Frontal cortex (tissue), 2 donors: ENCODE measurements around a stretch of chr7.

DNA sequence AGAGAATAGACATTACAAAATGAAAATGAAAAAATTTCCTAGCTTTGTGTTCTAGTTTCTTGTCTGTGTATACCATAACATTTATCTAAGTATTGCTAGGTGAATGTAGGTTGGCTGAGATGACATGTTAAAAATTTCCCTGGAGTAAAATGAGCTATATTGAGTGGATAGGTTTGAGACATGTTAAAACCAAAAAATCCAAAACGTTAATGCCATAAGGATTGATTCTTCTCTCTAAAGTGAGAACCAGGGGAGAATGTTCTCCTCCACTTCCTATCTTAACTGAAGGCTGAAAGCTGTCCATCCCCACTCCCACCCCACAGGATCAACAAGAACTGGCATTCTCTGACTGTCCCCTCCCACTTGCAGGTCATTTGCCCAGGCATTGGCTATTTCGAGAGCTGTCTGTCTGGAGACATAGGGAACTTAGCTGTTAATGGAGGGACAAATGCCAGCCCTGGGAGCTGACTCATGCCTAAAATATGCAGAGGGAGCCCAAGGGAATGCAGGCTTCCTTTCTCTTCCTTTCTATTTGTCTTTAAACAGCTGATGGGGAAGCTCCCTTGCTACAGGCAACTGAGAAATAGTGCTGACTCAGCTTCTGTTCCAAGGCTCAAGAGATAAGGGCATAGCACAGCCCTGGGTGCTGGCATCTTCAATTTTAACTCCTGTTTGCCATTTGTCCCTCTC, 83.0 kb upstream of the C1GALT1 start:
- RAMPAGE, long total RNA, result no peak

DNA sequence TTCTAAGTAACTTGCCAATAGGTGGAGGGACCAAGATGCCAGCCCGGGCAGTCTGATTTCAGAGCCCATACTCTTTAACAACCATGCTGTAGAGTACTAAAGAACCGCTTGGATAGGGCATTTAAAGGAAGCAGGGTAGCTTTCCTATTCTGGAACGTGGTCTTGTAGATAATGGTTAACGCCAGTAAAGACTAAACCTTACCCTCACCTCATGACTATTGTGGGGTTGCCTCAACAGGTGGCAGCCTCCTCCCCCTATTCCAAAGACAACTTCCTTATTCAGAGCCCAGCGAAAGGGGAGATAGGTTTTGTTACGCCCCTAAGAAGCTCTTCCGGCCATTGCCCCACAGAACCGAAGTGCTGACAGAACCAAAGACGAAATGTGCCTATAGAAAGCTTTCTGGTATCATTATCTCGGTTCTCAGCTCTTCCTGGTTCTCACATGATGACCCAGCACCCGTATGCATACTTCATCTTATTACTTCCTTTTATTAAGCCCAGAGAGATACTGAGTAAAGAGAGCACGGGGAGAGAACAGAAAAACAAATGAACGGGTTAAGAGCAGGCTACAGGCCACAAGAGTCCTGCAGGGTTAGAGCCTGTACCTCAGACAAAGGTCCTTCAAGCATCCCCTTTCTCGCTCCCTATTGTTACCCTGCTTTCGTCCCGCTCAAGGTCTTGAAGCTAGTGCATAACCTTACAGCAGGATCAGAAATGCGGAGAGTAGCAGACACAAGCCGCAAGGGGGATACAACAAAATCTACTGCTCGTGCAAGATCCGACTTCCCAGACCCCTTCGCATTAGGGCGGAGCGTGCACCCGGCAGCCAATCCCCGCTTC, 502 bp upstream of the C1GALT1 start:
- RAMPAGE, long total RNA, result no peak

DNA sequence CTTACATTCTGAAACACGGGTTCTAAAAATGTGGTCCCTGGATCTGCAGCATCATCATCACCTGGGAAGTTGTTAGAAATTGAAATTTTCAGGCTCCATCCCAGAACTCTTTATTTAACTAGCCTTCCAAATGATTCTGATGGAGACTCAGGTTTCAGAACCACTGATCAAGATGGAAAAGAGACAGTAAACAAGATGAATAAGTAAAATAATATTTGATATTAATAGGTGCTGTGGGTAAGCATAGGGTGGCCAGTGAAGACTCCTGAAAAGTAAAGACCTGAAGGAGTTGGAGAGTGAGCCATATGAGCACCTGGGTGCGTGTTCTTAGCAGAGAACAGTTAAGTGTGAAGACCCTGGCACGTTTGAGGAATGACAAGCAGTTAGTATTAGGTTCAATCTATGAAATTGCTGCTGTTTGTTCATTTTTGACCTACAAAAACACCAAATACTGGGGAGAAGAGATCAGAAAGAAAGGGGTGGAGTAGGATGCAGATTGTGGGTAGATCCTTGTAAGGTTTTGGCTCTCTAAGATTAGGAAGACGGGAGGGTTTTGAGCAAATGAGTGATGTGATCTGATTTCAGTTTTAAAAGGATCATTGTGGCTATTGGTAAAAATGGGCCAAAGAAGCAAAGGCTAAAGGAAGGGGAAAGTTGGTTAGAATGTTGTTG, 4.2 kb downstream of the C1GALT1 start:
- RAMPAGE, long total RNA, result no peak

DNA sequence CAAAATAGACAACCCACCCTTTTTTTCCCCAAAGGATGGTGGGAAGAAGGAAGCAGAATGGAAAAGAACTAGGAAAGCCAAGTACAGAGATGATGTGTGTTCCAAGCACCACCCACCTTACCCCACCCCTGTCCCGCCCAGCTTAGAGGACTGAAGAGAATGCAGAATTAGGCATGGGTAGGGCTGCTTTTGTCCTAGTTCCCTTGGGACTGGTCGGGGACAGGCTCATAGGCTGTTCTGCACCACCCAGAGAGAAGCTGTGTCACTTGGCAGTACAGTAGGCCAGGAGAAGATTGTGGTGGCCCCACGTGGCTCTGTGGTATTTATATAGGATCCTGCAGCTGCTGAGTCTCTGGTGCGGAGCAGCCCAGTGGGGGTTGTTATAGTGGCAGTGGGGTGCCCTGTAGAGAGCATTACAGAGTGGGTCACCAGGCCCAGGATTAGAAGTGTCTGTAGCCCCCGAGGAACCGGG, 88.7 kb downstream of the C1GALT1 start:
- RAMPAGE, long total RNA, result no peak

GRCh38 chr7:7357536-7358274, 175.4 kb downstream of the C1GALT1 start:
- RAMPAGE, long total RNA, result no peak

DNA sequence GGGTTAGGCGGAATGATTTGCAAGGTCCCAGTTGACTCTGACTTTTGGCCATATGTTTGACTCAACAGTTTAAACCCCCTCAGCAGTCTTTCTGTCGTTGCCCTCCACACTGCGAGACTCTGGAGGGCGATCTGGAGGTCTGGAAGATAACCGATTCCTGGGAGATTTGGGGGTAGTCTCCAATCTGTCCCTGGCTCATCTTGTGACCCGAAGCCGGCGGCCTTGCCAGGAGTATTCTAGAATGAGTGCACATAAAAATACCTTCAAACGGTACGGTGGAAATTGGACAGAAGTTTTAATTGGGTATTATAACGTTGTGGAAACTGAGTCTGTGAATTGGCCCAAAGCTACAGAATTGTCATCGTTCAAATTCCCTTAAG, 874 bp downstream of the UMAD1 start:
- RAMPAGE, long total RNA, result no peak

- RAMPAGE, long total RNA, result no peak
Observed at GRCh38 chr7:7715551-7716286, 2.7 kb downstream of the RPA3 start.

DNA sequence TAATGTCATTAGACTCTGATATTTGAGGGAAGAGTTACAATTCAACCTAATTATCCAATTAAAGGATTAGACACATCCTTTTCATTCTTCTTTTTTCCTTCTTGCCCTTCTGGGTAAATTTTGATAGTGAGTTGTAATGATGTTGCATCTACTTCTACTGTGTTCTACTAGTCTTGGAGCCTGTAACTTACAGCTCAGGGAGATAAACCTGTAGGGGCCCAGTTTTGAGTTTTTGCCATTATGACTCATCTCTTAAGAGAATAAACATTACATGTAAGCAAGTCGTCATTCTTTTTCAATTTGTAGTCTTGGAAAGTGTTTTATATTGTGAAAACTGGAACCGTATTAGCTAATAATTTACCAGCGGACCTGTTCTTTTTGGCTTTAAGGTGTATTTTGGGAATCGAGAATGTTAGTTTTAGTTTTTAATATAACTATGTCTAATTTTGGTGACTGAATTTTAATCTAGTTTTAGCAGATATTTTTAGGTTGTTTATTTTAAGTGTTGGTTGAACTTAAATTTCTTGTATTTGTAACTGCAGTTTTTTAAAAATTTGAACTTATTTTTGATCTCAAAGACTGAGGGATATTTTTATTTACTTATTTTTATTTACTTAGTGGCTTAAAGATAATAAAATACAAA, 89.8 kb upstream of the RPA3 start:
- RAMPAGE, long total RNA, result no peak

DNA sequence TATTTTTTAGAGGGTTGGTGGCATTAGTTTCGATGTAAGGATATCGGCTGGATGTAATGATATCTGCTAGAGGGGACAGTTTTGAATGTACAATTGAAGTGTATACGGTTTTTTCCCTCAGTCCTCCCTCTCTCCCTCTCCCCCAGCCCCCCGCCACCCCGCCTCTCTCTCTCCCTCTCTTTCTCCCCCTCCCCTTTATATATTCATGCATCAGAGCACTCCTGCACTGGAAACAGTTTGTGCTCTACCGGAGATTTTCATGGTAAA, 1.6 kb downstream of the GLCCI1 start:
- RAMPAGE, long total RNA, result no peak

DNA sequence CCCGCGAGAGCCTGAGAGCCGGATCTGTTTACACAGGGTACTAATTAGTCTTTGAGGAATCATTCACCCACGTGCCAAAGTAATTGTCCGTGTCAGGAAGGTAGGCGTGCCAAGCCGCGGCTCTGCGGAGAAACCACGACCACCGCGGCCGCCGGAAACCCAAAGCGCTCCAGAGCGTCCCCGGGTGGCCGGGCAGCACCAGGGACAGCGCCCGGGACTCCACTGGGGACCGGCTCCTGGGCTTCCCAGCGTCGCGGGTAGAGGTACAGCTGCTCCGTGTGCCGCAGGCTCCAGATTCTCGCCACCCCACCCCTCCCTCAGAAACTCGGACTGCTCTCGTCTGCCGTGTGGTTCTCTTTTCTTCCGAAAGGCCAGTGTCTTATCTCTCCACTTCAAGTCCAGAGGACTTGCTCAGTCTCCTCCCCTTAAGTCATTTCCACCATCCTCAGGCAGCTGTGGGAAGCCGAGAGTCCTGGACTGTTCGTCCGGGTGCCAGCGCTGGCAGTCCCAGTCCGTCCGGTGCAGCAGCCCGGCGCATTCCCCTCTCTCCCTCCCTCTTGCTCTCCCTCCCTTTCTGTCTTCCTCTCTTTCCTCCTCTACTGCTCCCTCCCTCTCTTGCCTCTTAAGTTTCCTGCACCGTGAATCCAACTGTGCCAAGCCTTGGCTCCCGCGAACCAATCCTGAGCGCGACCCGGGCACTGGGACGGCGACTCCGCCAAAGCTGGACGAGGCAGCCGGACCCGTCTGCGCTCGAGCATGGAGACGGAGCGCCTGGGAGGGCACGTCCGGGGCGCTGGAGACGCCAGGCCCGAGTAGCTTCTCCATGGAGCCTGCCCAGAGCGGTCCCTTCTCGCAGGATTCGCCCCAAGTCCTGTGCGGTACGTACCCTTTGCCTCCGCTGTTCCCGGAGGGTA, 726 bp downstream of the NXPH1 start:
- RAMPAGE, long total RNA, result no peak

DNA sequence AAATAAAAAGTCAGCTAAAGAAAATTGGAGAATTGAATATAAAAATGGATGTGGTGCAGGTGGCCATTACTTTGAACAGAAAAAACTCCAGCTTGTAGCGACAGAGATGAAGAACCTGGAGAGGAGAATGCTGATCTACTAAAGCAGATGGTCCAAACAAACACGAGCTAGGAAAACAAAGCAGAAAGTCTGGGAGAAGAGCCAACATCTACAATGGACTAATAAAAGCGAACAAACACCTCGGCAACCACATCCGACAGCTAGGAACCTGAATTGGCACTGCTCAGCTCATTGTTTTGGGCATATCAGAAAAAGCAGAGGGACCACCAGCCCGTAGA, 204.6 kb downstream of the NXPH1 start:
- RAMPAGE, long total RNA, result no peak

DNA sequence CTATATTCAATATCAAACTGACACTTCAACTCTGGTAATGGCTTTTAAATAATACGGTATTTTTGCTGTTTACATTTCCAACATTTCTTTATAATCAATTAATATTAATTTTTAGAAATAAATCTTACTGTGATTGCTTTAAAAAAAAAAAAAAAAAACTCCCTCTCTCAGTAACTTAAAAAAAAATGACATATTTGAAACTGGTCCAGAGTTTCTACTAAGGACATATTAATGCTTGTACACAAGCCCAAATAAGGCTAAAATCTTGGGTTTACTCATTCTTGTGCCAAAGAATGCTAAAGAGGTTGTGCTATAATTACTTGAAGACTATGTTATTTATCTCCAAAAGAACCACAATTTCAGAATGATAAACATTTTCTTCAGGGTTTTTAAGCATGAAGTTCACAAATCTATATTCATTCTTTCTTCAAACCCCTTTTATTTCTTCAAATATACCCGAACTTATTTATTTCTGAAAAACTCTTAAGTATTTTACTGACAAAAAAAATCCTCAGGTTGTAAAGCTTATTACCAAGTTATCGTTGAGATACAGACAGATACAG, 5.6 kb downstream of the NDUFA4 start:
- RAMPAGE, long total RNA, result no peak

- RAMPAGE, long total RNA, result no peak
Observed at GRCh38 chr7:10997235-10998019, 23.8 kb downstream of the PHF14 start.

DNA sequence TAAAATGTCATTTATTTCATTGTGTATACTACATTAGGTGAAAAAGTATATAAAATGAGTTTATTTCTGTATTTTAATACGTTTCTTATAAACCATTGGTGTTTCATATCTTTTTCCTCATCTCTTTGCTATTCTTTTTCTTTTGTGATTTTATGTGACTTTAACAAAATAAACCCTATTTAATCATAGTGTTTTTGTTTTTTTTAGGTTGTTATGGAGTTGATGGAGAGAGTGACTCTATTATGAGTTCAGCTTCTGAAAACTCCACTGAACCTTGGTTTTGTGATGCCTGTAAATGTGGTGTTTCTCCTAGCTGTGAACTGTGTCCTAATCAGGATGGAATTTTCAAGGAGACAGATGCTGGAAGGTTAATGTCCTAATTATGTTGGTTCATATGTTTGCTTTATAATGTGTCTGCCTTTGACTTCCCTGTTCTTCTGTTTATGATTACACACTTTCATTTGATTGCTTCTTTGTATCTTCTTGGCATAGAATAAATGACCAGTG, 39.9 kb downstream of the PHF14 start:
- RAMPAGE, long total RNA, result no peak

DNA sequence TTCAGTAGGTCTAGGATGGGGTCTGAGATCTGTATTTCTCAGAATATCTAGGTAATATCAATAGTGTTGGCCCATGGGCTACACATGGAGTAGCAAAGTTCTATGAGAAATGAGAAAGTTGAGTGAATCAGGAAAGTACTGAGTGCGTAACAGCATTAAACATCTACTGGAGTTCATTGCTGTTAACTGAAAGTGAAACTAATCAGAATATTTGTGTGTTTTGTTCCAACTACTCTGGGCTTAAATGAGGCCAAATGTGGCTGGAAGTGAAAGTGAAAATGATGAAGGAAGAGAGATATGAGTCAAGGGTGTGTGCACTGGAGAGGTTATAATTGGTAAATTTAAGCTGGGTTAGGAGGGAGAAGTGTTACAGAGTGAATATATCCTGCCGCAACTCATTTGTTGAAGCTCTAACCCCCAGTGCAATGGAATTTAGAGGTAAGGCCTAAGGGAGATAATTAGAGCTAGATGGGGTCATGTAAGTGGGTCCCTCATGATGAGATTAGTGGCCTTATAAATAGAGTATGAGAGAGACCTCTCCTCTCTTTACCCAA, 46.6 kb downstream of the TMEM106B start:
- RAMPAGE, long total RNA, result no peak

DNA sequence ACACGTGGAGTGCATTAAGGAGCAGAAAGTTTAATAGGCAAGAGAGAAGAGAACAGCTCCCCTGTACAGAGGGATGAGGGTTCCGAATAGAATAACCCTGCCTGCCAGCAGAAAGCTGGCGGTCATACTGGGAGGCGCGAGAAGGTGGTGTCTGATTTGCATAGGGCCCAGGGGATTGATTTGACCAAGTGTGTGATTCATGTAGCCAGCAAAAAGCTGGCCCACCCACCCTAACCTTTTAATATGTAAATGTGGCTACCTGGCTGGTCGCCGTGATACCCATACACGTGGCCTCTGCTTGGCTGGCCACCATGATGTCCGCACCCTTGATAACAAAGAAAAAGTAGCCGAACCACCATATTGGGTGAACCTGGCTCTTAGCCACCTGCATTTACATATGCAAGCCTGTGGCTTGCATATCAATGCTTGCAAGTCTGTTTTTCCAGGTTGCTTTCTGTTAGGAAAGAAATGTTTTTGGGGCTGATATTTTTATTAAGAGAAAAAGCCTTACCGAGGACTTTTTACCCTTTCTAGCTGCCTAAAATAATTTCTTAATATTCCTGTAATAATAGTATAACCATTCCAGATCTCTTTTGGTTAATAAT, 20.5 kb upstream of the VWDE start:
- RAMPAGE, long total RNA, result no peak

DNA sequence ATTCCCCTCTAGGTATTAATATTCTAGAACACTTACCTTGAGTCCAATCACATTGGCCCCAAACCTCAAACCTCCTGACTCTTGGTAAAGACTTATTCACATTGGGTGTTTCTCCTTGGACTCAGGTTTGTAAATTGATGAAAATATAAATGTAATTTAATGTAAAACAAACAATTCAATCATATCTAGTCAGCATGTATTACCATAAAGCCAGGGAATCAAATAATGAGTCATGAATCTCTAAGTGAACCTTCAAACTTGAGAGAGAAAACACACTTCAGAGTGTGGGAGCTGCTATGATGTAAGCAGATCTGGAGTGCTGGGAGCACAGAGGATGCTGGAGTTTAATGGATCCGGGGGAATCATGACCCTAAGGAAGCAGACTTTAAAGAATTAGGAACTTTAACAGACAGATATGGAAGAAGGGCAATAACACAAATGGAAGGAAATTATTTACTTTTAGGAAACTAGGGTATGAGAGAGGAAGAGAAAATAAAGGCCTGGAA, 5.2 kb upstream of the SCIN start:
- RAMPAGE, long total RNA, result no peak

GRCh38 chr7:12571621-12572111, 1.1 kb downstream of the SCIN start:
- RAMPAGE, long total RNA, result no peak

DNA sequence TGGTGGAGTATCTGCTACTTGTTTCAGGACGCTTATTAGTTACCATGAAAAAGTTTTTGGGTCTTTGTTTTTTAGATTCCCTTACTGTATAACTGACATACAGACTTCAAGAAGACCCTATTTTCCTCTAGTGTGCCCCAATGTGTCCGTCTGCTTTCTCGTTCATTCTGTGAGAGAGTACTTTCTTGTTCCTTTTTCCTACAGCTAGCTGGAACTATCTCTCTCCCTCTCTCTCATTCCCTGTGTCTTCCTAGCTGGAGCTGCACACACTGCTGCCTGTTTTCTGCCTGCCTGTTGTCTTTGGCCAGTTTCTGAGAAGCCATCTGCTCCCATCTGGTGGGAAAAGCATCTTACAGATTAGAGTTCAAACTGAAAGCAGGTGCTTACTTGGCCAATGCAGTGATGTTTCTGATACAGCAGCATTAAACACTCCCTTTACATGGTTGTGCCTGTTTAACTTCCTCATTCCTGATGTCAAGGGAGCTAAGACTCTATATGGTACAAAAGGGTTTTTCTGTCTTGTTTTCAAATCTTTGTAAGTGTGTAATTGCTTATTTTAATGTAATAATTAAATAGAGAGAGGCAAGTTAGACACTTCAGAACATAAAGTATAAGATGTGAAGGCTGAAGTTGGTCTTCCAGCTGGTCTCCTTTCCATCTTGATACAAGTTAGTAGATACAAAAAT, 49.2 kb upstream of the ARL4A start:
- RAMPAGE, long total RNA, result no peak

- RAMPAGE, long total RNA, result no peak
Observed at GRCh38 chr7:12685482-12686116, 1.8 kb upstream of the ARL4A start.